OVCAR3 (cell line): Measurements from ENCODE around the genes LAIR2, GP6 and TMEM150B.

- RRBS, result 22% methylated on average over 20 of the region's 81 CpGs
Observed at GRCh38 chr19:54462765-54463488, 651 bp downstream of the LENG9 start.

- RRBS, result no CpG with 5 or more reads among the region's 7 CpGs
Observed at GRCh38 chr19:54502755-54503189, at the start of gene LAIR2. Gene LAIR2, plus strand, starts transcription at chr19:54502831.

DNA sequence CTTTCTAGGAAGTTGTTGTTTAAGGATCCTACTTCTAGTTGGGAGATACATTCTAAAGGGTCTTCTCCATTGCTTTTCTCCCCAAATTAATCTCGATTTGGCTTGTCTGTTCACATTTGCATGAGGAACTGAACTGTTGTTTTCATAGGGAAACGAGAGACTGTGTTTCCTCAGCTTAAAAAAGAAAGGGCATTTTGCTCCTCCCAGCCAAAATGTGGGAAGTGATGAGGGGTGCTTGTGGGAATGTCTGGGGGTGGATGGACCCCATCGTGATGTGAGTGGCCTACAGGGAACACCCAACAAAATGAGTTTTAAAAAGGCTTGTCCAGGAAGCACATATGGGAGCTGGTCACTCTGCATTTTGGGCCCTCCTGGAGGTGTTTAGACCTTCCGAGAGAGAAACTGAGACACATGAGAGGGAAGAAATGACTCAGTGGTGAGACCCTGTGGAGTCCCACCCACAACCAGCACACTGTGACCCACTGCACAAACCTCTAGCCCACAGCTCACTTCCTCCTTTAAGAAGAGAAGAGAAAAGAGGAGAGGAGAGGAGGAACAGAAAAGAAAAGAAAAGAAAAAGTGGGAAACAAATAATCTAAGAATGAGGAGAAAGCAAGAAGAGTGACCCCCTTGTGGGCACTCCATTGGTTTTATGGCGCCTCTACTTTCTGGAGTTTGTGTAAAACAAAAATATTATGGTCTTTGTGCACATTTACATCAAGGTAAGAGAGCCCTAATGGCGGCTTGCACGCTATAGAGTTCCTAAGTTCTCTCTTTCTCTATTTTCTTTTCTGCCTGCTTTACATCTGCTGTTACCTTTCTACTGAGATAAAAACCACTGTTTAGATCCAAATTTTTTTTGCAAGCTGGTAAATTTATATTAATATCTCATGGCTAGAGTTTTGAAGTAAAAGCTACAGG is 13.4 kb upstream of the LILRB1 start:
- RRBS, result no CpG with 5 or more reads among the region's 7 CpGs

DNA sequence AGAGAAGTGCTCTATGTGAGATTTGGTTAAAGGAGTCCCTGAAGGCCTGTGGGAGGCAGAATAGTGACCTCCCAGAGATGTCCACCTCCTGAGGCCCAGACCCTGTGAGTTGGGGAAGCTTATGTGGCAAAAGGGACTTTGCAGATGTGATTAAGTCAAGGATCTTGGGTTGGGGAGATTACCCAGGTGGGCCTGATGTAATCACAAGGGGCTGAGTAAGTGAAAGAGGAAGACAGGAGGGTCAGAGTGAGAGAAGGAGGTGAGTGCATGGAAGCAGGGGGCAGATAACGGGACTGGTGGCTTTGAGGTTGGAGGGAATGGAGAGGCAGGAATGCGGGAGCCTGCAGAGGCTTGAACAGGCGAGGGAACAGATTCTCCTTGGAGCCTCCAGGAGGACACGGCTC is 698 bp upstream of the LILRB4 start:
- RRBS, result no CpG with 5 or more reads among the region's 4 CpGs

DNA sequence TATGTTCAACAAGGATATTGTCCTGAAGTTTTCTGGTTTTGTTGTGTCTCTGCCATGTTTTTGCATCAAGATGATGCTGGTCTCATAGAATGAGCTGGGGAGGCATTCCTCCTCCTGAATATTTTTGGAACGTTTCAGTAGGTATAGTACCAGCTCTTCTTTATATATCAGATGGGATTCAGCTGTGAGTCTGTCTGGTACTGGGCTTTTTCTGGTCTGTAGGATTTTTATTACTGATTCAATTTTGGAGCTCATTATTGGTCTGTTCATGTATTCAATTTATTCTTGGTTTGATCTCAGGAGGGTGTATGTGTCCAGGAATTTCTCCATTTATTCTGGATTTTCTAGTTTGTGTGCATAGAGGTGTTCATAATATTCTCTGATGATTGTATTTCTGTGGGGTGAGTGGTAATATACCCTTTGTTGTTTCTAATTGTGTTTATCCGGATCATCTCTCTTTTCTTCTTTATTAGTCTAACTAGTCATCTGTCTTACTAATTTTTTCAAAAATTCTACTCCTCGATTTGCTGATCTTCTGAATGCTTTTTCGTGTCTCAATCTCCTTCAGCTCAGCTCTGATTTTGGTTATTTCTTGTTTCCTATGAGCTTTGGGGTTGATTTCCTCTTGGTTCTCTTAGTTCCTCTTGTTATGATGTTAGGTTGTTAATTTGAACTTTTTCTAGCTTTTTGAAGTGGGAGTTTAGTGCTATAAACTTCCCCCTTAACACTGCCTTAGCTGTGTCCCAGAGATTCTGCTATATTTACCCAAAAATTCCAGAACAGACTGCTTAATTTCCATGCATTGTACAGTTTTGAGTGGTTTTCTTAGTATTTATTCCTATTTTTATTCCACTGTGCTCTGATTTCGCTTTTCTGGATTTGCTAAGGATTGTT is 3.2 kb downstream of the FCAR start:
- RRBS, result no CpG with 5 or more reads among the region's 5 CpGs

- RRBS, result no CpG with 5 or more reads among the region's 11 CpGs
Observed at GRCh38 chr19:54938927-54939312, 27.3 kb upstream of the NLRP2 start.

DNA sequence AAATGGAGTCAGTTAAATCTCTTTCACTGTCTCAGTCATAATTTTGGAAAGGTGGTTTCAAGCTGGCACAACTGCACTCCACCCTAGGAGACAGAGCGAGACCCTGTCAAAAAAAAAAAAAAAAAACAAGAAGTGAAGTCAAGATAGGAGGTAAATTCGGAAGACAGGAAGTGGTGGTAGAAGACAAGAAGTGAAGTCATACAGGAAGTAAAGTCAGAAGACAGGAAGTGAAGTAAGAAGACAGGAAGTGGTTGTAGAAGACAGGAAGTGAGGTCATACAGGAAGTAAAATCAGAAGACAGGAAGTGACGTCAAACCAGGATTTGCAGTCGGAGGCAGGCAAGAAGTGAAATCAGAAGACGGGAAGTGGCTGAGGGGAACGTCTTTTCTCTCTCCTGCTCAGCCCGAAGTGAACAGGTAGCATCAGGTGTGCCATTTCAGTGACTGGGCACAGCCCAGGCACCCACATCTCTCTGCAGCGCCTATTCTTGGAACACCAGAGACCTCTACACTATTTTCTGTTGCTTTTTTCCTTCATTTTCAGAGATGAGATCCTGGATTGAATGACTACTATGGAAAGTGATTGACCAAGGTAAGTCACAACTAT is 32.1 kb downstream of the GP6 start:
- RRBS, result no CpG with 5 or more reads among the region's 8 CpGs

DNA sequence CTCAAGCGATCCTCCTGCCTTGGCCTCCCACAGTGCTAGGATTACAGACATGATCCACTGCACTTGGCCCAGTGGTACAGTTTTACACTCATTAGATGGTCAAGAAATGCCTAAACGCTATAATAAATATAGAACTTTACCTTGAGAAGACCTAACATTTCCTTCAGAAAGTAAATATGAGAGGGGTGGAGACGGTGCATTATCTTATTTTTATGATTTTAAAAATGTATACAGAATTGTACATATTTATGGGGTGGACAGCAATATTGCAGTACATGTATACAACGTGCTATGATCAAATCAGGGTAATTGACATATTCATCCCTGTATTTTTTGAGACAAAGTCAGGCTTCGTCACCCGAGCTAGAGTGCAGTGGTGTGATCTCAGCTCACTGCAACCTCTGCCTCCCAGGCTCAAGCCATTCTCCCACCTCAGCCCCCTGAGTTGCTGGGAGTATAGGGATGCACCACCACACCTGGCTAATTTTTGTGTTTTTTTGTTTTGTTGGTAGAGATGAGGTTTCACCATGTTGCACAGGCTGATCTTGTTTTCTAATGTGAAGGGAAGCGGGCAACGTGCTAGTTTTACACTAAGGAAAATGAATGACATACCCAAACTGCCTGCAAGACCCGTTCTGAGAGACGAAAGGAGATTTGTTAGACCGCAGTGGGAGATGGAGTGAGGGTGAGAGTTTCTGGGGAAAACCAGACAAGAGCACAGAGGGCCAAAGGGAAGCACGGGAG is 24.1 kb downstream of the GP6 start:
- RRBS, result no CpG with 5 or more reads among the region's 12 CpGs

DNA sequence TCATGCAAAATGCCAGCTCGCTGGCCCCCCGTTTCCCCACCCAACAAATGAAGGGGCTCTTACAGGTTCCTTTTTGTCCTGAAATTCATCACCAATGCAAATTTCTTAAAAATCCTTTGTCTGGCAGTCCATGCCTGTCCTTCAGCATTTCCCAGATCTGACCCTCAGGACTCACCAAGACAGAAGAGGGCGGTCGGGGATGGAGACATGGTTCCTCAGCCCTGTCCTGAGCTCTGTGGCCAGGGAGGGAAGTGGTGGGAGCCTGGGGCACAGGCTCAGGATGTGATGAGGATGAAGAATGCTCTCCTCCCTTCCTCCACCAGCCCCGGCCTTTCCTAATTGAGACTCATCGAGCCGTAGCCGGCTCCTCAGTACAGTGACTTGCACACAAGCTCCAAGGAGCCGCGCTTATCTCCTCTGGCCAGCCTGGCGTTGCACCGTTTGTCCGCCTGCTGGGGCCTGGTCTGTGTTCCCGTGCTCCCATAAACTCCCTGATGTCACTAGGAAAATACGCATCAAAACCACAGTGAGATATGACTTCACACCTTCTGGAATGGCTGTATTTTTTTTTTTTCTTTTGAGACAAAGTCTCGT is at the start of gene GP6:
TSS of gene GP6 (minus strand) at position 237 of the 594 bp plus-strand sequence.
- RRBS, result no CpG with 5 or more reads among the region's 16 CpGs

- RRBS, result no CpG with 5 or more reads among the region's 6 CpGs
Observed at GRCh38 chr19:55094193-55094484, 18.5 kb downstream of the EPS8L1 start.

DNA sequence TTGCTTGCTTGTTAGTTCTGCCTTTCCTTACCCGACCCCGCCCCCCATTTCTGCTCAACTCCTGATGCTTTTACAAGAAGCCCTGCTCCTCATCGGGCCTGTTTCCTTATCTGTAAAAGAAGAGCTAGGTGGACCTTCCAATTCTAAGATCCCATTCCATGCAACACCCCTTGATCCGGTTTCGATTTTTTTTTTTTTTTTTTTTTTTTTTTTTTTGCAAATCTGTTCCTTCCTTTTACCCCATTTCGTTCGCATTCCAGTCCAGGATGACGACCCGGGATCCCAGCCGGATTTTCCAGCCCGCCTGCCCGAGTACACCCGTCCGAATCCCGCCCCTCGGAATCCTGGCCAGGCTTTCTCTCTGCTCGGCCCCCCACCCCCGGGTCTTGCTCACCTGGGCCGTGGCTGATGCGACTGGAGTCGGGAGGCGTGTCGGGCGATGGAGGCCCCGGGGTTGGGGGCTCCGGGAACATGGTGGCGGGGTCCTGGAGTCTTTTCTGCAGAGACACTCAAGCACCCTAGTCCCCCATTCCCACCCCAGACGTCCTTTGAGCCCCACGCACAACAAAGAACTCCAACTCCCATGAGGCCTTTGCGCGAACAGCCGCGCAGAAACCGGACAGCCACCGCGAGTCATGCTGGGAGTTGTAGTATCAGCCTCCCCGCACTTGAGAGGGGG is 1.4 kb downstream of the SYT5 start:
- RRBS, result 4% methylated on average over 9 of the region's 37 CpGs

GRCh38 chr19:55227062-55227683 is 1.4 kb downstream of the TMEM86B start:
- RRBS, result 100% methylated on average over 8 of the region's 24 CpGs

DNA sequence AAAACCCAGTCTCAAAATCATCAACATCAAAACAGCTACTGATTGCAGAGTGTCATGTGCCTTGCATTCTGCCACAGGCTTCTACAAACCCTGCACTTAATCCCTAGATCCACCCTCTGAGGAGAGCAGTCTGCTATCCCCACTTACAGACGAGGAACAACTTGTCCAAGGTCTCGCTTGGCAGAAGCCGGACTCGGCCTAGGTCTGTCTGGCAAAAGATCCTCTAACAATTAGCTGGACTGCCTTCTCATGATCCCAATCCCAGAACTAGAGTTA is 2.1 kb downstream of the PPP6R1 start:
- RRBS, result no CpG with 5 or more reads among the region's 4 CpGs

DNA sequence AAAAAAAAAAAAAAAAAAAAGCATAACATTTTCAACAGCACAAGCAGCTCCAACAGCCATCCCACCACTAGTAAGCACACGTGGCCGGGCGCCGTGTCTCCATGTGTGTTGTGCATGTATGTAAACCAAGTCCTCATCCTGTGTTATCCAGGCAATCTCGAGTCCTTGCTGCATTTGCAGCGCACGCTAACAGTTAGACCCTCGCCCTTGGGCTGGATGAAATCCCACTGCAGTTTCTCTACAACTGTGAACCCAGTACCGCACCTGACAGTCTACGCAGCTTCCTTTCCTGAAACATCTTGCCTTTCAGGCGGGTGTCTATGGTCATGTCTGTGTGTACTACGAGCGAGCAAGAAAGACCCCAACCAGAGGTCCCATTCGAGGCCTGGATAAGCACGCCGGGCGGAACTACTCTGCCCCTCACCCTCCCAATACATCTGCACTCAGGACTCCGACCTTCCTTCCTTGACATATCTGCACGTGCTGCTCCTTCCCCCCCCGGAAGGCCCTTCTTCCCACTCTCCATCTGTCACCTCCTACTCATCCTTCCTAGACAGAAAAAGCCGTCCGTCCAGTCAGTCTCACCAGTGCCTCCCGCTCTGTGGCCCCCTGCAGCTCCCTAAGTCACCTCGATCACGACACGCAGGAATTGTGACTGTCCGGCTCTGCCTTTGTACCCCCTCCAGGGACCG is 1.6 kb downstream of the PPP6R1 start:
- RRBS, result 46% methylated on average over 4 of the region's 28 CpGs

DNA sequence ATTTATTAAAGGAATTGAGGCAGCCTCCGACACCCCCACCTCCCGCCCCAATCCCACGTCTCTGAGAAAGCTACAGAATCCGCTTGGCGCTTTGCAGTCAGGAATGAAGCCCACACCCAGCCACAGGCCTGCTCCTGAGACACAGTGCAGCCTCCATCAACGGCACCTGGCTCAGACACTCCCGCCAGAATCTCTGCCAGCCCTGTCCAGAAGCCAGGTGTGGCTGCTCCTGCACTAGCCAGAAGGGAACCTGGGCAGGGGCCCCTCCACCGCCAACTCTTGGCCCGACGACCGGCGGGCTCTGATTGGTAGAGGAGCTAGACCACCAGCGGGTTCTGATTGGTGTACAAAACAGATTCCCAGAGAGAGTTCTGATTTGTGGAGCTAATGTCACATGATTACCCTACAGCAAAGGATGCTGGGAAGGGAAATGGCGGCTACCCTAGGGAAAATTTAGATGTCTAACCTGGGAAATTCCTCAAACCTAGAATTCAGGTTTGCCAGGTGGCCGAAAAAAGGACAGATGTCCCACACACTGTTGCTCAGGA is 2.9 kb upstream of the PPP6R1 start:
- RRBS, result no CpG with 5 or more reads among the region's 15 CpGs

DNA sequence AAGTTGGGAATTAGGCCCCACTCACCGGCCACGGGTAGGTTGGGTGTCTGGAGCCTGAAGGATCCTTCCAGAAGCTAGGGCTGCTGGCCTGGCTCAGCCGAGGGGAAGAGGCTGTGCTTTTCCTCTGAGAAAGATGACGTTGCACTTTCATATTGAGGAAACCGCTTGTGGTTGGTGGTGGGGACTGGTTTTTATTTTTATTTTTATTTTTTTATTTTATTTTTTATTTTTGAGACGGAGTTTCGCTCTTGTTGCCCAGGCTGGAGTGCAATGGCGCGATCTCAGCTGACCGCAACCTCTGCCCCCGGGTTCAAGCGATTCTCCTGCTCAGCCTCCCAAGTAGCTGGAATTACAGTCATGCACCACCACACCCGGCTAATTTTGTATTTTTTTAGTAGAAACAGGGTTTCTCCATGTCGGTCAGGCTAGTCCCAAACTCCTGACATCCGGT is at the start of gene TMEM150B:
TSS of gene TMEM150B (minus strand) at position 95 of the 451 bp plus-strand sequence.
- RRBS, result no CpG with 5 or more reads among the region's 15 CpGs

GRCh38 chr19:55341955-55342455 is 2.3 kb downstream of the KMT5C start:
- RRBS, result 95% methylated on average over 15 of the region's 36 CpGs

DNA sequence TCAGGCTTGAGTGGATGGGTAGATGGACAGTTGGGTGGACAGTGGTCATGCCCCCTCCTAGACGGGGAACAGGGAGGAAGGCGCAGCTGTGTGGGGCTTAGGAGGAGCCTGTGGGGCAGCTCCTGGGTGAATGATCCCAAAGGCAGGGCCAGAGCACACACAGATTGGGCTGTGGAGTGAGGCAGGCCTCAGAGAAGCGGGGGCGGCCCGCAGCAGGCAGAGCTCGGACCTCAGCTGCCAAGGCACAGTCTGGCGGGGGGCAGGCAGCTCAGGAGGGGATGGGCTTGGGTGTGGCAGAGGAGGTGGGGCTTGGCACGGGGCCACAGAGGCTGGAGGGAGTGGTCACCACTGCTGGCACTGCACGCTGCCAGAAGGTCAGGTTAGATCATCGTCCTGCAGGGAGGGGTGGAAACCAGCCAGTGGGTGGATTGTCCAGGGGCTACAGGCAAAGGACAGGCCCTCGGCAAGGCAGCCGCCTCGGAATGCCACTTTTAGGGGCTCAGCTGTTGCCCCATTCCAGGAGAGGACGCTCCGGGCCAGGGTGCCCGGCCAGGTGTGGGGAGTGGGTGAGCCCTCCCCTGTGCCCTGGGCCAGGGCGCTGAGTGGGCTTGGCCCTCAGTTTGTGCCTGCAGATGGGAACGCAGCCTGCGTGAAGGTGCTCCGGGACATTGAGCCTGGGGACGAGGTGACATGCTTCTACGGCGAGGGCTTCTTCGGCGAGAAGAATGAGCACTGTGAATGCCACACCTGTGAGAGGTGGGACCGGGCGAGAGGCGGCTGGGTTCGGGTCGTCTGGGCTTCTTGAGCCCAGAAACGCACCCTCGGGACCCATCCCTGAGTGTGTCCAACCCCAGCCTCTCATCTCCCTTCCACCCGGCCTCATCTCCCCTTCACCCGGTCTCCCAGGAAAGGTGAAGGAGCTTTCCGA is 6.2 kb downstream of the KMT5C start:
- RRBS, result 92% methylated on average over 4 of the region's 35 CpGs

- RRBS, result 29% methylated on average over 9 of the region's 28 CpGs
Observed at GRCh38 chr19:55374127-55374886, 2.3 kb upstream of the TMEM190 start.

GRCh38 chr19:55384841-55385240 is 749 bp upstream of the TMEM238 start:
- RRBS, result no CpG with 5 or more reads among the region's 10 CpGs